Measurements from ENCODE around the genes PDCD4 and TECTB.

DNA sequence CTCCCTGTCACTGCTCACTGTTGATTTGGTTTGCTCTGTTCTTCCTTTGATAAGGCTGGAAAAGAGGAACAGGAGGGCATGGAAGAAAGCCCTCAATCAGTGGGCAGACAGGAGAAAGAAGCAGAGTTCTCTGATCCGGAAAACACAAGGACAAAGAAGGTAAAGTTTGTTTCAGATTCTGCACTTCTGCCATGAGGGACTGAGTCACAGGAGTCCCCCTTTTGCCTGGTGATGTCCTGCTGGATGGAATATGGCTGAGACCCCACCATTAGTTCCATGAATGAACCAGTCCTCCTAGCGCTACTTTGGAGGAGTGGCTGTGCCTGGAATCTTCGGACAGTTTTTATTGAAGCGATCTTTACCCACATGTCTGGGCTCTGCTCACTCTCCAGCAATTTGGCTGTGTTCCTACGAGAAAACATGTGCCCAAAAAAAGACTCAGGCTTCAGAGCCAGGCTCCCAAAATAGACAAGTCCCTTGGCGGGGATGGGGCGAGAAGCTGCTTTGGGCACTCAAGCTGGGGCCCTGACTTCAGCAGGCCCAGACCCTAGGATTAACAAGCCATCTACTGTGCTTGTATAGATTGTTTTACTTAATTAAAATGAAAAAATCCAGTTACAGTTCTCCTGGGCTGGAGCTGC lies 51.6 kb upstream of the PDCD4 start:
- PRO-cap = no peak

DNA sequence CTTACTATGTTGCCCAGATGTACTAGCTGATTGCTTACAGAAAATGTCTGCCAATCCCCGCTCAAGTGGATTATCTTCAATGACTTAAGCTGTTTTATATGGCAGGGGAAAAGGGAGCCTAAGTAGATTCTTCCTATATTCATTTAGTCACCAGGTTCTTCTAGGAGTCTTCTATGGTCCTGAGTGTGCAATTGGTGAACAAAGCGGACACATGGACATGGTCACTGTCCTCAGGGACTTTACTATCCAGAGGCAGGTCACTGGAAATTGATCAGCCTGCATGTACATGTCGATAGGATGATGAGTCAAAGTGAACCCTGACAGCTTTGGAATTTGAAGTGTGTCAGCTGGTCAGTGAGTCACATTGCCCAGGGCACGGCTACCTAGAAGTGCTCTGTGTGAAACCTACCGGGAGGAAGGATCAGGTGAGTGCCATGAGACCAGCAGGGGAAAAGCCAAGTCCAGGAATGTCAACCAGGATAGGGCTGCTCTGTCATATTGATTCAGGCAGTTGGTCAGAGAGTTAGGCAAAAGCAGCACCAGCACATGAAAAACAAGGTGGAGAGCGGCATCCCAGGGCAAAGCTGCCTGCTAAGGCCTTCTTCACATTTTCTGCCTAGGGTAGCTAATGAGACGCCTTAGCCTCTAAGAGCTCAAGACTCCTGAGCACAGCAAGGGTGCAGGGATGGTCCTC lies 19.5 kb upstream of the PDCD4 start:
- PRO-cap = no peak

- PRO-cap = no peak
Measured at GRCh38 chr10:110868874-110869477, 2.8 kb upstream of the PDCD4 start.

GRCh38 chr10:110871327-110872029 lies at the start of gene PDCD4:
Gene PDCD4 (plus strand): TSS chr10:110871928.
- PRO-cap = bidirectional peak, plus-strand start at chr10:110871928, minus-strand start at chr10:110871643

- PRO-cap = no peak
Measured at GRCh38 chr10:110946040-110947046, 26.9 kb downstream of the SHOC2 start.

- PRO-cap = no peak
Measured at GRCh38 chr10:111077597-111078254, 897 bp downstream of the ADRA2A start.

- PRO-cap = no peak
Measured at GRCh38 chr10:112156905-112157635, 26.5 kb downstream of the GPAM start.

DNA sequence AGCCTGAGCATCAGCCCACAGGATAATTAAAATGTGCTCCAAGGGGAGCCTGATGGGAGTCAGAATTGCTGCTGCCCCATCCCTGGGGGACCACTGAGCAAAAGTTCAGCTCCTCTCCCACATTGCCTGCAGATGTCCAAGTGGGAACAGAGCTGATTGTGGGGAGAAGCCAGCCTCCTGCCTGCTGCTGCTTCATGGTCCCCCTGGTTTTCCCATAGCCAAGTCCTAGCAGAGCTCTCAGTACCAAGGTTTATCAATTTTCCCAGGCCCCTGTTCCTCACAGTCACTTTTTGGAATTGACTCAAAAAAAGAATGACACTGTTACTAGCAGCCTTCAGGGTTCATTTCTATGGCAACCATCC lies 25.8 kb upstream of the GPAM start:
- PRO-cap = no peak

DNA sequence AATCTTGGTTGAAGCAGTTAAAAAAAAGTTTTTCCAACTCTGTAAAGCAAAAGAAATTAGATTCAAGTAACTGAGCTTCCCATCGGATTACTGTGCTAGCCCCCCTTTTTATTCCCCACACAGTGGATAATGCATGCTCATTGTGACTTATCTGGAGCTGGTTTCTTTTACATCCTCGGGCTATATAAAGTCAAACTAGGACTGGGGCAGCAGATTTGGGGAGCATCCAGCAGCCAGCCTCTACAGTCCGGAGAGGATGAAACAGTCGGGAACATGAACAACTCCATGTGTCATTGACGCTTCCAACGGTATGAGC lies at the start of gene TECTB:
Gene TECTB, plus strand, starts transcription at position 212 of the 316 bp plus-strand sequence.
- PRO-cap = no peak

DNA sequence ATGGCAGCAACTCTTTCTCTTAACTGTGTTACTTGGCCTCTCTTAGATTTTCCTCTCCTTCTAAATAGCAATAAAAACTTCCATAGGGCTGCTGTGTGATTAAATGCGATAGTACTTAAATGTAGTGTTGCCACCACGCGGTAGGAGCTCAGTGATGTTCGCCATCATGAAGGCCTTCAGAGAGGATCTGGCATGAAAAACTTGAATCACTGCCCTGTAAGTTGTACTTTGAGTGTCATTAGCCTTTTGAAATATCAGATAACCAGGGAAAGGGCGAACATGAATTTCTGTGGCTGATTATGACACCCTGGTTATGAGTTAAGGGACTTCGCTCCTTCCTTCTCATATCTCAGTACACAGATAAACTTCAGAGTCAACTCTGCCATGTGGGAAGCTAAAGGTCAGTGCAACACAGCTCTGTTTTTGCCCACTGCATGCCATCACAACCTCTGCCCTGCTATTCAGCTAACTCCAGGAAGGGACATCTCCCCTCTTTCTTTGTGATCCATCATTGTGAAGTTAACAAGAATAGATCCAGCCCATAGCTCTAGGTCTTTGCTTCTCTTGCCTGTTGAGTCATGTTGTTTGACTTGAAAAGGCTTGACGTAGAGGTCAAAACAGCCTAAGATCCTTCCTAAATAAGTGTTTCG lies 8.9 kb upstream of the ACSL5 start:
- PRO-cap = no peak

- PRO-cap = no peak
Measured at GRCh38 chr10:112792648-112793154, 157.3 kb upstream of the TCF7L2 start.

- PRO-cap = no peak
Measured at GRCh38 chr10:112826068-112826956, 123.7 kb upstream of the TCF7L2 start.

DNA sequence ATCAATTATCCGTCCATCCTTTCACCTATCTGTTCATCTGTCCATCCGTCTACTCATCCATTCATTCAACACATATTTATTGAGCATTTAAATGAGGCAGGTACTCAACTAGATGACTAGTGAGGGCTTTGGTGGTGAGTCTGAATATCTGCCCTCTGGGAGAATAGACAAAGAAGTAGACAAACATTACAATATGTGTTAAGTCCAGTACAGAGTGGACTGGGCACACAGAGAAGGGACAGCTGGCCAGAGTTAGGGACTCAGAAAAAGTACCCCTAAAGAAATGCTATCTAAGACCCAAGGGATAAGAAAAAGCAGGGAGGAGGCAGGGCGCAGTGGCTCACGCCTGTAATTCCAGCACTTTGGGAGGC lies 35.5 kb upstream of the TCF7L2 start:
- PRO-cap = no peak

DNA sequence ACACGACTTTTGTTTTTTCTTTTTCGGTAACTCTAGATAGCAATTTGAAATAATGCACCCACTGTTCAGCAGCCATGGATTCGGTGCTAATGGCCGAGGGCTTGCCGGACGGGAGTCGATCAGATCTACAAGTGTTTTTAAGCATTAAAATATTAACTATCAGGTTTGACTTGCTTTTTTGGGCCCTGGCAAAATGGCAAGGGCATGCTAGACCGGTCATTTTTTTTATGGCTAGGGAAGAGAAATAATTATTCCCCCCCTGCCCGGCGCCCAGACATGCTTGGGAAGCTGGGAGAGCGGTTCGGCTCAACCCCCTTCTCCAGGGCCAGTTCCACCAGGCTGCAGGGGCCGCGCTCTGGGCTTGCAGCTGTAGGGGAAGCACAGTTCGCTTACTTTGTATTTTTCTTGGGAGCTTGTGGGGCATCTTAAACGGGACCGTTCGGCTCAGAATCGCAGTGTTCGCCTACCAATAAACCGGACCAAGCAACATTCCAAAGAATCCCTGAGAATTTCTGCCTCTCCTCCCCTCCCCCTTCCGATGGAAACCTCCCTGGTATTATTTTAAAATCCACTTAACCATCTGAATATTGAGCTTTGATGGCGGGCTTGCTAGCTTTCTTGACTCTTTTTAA lies 3.1 kb downstream of the TCF7L2 start:
- PRO-cap = no peak

DNA sequence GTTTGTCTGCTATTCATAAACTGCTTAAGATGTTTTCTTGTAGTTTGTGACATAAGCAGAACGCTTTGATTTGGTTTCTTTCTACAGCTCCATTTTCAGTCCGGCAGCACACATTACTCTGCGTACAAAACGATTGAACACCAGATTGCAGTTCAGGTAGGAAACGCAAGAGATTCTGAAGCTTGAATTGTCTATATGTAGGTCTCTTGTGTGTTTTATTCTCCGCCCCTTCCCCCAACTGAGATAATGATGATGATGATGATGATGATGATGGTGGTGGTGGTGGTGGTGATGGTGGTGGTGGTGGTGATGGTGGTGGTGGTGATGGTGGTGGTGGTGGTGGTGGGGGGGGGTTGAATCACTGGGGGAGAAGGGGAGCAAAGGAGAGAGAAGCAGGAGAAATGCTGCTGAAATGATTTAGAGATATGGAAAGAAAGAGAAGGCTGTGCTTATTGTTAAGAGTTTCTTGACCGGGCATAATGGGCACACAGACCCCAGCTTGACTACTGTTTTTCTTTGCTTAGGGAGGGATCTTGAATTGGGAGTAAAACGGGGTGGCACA lies 14.5 kb downstream of the TCF7L2 start:
- PRO-cap = no peak

DNA sequence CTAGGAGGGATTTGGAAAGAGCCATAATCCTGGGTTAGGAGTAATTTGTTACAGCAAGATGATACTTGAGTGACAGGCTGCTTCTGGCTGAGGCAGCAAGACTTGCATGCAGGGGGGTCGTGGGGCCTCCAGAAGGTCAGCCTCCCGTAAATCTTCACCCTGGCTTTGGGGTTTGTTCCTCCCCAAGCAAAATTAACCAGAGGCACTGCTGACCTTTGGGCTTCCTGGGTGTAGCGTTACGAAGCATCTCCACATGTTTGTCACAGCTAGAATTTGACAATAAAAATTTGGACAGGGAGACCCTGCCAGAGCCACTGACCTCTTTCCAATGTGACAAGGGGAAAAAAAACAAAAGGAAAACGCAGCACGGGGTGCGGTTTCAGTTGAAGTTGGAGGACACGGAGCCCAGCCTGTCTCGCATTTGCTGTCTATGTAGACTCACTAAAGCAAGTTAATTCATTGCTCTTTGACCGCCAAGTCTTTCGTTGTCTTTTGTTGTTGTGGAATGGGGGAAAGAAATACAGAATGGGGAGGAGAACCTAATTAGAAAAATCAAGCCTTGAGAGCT lies 78.2 kb downstream of the TCF7L2 start:
- PRO-cap = no peak

GRCh38 chr10:113059998-113061251 lies 110.4 kb downstream of the TCF7L2 start:
- PRO-cap = no peak

- PRO-cap = no peak
Measured at GRCh38 chr10:113108149-113109135, 158.4 kb downstream of the TCF7L2 start.

- PRO-cap = no peak
Measured at GRCh38 chr10:113125490-113125988, 175.5 kb downstream of the TCF7L2 start.

DNA sequence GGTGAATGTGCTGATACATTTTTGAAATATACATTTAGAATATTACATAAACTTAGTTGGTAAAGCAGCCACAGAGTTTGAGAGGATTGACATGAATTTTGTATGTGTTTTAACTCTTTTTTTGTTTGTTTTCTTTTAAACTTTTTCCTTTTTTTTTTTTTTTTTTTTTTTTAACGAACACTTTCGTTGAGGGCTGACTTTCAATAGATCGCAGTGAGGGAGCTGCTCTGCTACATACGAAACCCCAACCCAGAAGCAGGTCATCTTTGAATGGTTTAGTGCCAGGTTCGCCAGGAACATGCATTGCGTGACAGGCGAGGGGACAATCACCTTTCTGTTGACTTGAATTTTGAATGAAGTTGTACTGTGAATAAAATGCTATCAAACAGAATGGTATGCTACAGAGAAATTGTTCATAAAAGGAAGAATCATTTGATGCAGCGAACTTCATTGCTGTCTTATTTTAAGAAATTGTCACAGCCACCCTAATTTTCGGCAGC lies 23.8 kb downstream of the CASP7 start:
- PRO-cap = no peak

Data from neuron (in vitro differentiated cells).